ENCODE measurements around a stretch of chr5.

DNA sequence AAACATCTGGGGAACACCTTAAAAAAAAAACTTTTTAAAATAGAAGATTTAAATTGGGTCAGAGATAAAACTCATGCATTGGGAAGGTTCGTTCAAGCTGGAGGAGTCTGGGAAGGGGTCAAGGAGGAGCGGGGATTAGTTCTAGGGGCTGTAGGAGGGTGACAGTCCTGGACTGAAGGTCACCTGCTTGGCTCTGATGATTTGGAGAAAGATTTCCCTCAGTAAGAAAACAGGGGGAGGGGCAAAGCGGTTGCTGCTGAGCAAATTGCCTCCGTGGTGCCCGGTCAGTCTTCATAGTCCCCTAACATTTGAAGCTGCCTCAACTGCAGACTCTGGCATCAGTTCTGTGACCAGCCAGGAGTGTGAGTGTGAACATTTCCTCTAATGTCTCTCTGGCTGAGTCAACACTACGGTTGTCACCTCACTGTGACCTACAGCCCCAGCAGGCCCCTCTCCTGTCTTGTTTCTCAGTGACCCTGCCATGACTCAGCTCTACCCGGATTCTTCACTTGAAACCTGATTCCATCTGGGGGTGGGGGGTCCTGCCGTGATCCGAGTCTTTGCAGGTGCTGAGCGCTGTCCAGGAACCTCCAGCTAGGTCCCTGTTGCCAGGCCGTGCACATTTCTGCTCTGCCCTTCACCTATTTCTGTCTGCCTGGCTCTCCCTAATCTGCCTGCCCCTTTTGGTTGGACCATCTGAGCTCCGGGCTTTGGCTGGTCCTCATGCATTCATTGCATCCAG, 24.4 kb downstream of the STC2 start:
- RRBS, result no CpG with 5 or more reads among the region's 12 CpGs

- RRBS, result no CpG with 5 or more reads among the region's 12 CpGs
Measured at GRCh38 chr5:173317975-173318505, 10.2 kb downstream of the STC2 start.

DNA sequence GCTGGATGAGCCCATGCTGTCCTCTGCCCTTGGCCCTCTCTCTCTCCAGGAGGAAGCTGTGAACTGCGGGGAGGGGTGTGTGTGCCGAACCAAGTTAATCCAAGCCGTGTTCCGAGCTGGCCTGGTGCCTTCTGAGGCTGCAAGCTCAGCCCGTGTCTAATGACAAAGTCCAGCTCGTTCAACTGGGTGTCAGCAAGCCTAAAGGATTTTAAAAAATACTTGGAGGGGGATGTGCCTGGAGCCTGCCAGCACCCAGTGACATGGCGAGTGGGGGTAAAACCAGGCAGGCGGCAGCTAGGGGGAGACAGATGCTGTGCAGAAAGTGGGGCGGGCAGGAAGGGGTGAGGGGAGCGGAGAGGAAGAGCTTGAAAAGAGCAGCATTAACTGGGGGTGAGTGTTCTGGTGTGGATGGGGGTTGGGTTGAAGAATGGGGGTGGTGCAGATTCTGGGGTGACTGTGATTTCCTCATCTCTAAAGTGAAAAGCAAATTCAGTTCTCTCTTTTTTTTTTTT, 7.8 kb downstream of the STC2 start:
- RRBS, result no CpG with 5 or more reads among the region's 10 CpGs

DNA sequence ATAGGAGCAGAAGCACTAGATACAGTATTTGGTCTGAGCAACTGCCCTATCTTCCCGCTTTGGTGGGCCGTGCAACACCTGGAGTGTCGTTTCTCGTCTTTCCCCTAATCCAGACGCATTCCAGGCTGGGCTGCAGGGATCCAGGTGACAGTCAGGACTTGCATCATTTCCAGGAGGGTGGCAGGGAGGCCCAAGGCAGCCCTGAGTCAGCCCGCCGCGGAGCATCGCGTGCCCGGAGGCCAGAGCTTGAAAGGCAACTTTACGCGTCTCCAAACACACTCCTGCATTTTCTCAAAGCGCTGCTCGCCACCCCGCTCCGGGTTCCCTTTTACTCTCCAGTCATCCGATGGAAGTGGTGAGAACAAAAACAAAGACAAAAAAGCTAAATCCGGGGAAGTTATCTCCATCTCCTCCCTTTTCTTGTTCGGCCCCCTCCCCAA, 807 bp upstream of the STC2 start:
- RRBS, result 2% methylated on average over 9 of the region's 20 CpGs

DNA sequence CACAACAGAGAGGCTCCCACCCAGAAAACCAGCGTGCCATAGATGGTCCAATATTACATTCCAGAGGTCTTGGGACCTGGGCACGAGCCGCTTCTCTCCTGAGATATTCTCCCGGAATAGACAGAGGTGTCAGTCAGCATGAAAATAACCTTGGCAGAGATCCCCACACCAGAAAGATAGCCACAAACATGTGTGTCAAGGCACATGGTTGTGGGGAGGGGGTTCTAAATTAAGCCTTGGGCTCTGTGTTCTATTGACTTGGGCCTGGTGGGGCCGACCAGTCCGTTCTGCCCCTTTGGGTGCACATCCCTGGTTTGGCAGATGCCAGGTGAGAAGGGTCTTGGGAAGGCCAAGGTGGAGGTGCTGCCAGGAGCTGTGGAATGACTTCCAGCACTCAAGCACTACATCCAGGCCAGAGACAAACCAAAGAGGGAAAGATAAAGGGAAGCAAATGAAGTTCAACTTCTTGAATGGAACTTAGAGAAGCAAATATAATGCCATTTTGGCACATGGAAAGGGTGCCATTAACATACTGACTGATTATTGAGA, 78.3 kb downstream of the BOD1 start:
- RRBS, result no CpG with 5 or more reads among the region's 6 CpGs

DNA sequence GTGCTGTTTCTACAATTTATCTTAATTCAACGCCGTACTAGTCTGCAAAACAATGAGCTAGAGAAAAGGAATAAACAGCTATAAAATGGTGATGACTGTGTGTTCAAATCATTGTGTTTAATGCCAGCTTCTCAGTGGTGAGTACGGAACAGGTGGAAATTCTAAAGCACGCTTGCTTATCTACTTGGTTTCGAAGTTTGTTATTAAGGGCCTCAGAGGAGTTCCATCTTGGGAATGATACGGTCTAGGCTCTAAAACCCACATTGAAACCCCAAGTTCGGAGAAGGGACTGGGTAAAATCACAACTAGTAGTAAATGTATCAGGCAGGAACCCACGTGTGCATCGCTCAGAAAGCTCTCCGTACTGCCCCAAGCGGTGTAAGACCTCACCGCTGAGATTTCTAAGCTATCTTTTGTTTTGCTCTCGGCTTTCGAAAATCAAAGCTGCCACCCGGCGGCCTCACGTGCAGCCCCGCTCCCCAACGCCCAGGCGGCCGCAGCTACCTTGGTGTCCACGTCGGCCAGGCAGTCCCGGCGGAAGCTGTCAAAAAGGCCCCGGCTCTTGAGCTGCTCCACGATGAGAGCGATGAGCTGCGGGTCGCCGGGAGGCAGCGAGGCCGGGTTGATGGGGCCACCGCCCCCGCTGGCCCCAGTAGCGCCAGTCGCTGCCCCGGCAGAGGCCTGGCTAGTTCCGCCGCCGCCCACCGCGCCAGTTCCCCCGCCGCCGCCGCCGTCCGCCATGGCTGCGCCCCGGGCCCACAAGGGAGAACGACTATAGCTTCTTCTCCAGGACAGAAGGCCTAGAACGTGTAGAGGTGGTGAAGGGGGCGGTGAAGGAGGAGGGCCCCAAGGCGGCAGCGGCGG, 522 bp downstream of the BOD1 start:
- RRBS, result 2% methylated on average over 24 of the region's 57 CpGs

DNA sequence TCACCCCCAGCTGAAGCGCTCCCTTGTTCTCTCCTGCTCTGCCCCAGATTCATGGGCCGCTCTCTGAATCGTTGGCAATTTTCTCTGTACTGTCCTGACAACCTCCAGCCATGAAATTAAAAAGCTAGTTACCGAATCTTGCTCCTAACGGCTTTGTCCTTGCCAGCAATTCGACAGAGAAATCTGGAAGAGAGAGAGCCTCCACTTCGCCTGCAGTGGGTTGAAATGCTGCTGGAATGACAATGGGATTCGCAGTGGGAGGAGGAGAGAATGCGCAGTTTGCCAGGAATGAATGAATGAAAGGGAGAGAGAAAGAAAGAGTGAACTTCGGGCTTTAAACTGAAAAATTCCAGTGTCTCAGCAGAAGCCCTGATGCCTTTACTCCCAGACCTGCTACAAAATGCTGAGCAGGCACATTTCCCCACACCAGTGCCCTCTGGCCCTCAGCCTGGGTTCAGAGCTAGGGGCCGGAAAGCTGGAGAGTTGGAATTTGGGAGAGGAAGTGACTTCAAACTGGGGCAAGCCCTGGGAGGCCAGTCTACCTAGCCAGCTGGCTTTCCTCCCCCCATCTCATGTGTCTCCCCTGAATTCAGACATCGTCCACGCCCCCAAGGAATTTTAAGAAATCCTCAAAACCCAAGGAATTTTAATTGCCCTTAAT, 11.5 kb upstream of the BOD1 start:
- RRBS, result no CpG with 5 or more reads among the region's 13 CpGs

- RRBS, result no CpG with 5 or more reads among the region's 7 CpGs
Measured at GRCh38 chr5:173720640-173721093, 104.2 kb upstream of the BOD1 start.

DNA sequence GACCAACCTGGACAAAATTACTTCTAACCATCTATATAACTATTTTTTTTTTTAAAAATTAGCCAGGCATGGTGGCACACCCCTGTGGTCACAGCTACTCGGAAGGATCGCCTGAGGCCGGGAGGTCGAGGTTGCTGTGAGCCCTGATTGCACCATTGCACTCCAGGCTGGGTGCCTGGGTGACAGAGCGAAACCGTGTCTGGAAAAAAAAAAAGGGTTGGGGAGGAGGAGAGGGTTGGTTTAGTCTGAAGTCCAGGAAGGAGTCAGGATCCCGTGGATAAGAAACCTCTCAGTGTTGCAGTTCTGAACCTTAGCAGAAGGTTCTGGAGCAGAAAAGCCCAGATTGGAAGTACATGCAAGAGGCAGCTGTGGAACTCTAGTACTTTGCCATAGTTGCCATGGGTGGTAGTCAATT, 125.3 kb upstream of the CPEB4 start:
- RRBS, result no CpG with 5 or more reads among the region's 7 CpGs

- RRBS, result 92% methylated on average over 3 of the region's 7 CpGs
Measured at GRCh38 chr5:173825240-173825561, 62.9 kb upstream of the CPEB4 start.

GRCh38 chr5:173878114-173878626, 10.0 kb upstream of the CPEB4 start:
- RRBS, result no CpG with 5 or more reads among the region's 5 CpGs

- RRBS, result no CpG with 5 or more reads among the region's 7 CpGs
Measured at GRCh38 chr5:173895619-173896423, 7.7 kb downstream of the CPEB4 start.

DNA sequence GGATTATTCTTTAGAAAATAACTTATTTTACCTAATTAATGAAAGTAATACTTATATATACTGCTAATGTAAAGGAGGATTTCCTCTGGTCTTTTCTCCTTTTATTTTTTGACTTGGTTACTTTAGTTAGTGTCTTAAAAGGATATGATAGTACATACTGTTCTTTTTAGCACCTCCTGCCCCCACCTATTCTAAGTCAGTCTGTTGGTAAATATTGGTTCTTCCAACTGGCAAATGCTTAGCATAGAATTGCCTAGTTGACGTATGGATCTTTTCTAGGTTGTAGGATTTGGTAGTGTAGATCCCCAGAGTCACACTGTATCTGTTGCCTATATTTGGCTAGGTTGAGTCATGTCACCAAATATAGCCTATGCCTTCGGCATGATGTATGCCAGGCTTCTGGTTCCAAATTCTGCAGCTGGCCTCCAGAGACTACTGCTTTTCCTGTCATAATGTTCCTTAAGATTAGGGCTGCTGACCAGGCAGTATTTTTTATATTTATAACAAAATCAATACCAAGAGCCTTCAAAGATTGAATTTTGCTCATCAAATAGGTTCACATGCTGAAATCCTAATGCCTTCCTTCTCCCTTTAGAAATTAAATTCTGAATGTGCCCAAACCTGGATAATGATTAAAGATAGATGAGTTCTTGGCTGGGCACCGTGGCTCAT, 38.2 kb downstream of the CPEB4 start:
- RRBS, result no CpG with 5 or more reads among the region's 3 CpGs

DNA sequence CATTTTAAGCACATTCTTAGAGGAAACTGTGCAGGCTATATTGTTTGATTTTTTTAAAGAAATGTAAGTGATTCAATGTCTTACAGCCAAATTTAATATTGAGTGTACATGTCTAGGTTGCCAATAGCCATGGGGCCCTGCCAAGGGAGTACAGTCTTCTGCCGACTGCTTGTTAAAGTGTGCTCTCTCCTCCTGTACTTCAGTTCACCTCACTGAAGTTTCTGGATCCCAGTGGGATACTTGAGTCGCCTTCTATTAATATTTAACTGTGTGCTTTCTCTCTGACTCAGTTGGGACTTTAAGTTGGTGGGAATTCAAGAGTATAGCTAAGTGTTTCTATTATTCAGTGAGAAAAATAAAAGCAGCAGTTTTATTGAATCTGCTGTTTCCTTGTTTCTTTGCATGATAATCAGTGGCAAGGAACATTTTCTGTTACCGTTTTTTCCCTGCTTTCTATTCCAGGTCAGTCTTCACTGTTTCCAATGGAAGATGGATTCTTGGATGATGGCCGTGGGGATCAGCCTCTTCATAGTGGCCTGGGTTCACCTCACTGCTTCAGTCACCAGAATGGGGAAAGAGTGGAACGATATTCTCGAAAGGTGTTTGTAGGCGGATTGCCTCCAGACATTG, 44.4 kb upstream of the C5orf47 start:
- RRBS, result no CpG with 5 or more reads among the region's 7 CpGs

DNA sequence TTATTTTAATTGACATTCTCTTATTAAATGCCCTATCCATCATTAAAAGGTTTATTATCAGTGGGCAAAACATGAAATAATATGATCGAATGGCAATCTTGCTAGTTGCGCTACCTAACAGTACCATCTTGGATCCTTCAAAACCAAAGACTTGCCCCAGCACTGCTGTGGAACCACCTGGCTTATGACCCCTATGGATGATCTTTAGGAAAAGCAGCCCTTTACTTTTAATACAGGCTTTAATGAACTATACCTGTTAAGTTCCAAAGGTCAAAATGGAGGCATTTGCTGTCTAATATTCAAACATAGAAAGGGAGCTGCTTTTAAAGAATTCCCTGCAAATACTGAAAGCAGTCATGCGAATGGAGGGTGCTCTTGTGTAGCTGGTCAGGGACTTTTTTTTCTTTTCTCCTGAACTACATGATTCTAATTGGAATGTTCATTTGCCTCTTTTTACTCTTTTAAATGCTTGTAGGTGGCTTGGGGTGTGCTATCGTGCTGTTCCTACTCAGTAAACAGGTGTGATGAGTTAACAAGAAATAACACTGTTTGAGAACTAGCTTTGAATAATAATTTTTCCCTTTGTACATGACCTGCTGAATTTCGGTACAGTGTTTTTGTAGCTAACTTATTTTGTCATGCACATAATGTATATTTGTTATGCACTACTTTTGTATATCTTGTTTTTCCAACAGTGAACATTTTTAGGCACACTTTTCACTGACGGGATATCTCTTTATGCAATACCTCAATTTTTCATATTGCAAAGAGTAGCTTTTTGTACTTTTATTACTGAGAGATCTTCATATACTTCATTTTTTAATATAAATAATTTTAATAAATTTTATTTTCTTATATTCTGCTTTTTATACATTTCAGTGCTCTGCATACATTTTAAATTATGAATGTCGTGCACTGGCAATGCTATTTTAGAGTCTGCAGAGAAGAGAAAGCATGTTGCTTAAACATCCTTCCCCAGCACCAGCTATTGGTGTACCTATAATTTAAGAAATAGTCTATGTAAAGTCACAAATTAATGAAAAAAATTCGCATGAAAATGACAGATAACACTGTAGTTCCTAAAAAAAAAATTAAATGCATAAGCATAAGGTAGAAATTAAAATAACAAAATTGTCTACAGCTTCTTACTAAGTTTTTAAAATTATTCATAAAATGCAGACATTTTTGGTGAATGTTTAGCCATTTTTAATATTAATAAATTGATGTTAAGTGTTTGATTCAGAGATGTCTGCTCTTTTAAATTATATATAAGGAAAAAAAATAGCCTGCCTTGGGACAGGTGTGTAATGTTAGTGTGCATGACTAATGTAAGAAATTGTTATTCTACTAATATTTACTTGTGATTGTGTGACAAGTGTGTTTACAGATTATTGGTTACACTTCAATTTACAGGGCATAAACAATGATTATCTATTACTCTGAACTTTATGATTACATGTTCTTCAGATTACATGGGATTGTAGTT, 30.8 kb upstream of the C5orf47 start:
- RRBS, result no CpG with 5 or more reads among the region's 8 CpGs

DNA sequence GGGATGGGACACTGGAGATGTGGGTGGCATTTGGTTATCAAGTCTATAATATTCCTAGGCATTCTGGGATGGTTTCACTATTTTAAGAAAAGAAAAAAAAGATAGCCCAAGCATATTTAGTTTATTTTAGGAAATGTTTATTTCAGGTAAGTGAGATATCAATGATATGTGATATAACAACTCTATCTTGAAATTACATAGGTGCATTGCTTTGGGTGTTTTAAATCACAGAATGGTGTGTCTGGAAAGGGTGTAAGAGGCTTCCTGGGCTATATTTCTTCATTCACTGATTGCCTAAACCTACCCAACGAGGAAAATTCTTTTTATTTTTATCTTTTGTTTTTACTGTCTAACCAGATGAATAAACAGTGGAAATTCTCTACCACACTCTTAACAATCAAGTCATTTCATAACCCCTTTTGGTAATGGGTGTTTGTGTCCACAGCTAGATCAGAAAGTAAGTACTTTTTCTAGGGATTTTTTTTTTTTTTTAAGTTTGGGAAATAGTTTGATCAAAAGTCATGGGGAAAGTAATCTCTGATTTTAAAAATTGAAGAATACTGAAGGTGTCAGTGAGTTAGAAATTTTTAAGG, 27.6 kb upstream of the C5orf47 start:
- RRBS, result no CpG with 5 or more reads among the region's 1 CpG

DNA sequence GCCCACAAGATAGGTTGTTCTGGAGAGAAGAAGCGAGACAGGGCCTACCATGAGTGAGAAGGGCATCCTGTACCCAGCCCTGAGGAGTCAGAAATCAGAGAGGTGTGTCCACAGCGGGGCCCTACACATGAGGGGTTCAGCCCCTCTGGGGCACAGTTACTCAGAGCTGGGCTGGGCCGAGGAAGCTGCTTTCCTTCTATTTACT, 121.5 kb downstream of the NSG2 start:
- RRBS, result no CpG with 5 or more reads among the region's 3 CpGs

DNA sequence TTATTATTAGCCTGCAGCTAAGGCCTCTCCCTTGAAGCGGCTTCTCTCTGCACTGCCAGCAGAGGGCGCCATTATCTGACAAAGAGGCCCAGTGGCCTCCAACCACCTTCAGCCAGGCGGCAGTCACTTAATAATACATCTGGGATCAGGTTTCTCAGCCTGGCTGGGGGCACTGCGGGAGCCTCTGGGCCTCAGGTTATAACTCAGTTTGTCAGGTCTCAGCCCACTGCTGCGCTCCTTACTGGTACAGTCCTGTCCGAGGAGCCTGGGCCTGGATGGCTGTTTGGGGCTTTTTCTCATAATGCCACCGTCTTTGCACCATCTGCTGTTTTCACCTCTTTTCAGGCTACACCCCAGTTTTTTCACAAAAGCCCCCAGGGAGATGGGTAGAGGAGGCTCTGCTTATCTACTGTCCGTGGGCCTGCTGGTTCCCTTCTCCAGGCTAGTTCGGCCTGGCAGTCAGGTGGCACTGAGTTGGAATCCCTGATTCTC, 282.0 kb downstream of the NSG2 start:
- RRBS, result no CpG with 5 or more reads among the region's 9 CpGs

GRCh38 chr5:174725133-174725495, 732 bp downstream of the MSX2 start:
- RRBS, result 5% methylated on average over 3 of the region's 23 CpGs

DNA sequence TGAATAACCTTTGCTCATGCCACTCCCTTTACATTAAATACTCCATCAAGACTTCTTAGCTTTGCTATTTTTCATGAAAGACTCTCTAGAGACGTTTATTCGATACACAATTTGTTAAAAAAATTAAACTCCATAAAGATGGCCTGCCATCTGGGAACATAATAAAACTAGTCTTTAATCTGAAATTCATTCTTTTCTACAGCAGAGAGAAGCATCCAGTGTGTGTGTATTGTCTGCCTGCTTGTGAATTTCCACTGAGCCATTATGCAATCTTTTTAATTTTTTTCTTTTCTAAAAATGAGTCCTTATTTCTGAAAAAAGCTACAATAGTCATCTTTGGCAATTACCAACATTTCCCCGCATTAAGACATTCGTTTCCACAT, 263.0 kb downstream of the MSX2 start:
- RRBS, result no CpG with 5 or more reads among the region's 4 CpGs

Measured in Ishikawa (cell line).